ENCODE measurements around a stretch of chr15.

DNA sequence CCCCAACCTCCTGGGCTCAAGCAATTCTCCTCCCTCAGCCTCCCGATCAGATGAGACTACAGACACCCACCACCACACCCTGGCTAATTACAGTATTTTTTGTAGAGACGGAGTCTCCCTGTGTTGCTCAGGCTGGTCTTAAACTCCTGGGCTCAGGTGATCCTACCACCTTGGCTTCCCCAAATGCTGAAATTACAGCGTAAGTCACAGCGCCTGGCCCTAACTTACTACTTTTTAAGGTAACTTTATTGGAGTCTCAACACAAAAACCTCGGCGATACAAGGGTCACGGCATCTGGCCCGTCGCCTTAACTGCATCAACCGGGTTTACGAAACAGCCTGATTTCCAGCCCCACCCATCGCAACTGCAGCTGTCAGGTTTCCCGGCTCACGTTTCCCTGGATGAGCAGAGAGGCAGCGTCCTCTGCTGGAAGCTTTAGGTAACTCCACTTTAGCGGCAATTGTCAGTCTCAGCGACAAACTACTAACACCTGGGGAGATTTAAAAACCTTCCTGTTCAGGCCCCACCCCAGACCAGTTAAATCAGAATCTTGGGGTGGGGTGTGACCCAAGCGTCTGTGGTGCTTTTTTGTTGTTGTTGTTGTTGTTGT is 6.8 kb upstream of the AEN start:
- RRBS: 81% methylated on average over 4 of the region's 18 CpGs

DNA sequence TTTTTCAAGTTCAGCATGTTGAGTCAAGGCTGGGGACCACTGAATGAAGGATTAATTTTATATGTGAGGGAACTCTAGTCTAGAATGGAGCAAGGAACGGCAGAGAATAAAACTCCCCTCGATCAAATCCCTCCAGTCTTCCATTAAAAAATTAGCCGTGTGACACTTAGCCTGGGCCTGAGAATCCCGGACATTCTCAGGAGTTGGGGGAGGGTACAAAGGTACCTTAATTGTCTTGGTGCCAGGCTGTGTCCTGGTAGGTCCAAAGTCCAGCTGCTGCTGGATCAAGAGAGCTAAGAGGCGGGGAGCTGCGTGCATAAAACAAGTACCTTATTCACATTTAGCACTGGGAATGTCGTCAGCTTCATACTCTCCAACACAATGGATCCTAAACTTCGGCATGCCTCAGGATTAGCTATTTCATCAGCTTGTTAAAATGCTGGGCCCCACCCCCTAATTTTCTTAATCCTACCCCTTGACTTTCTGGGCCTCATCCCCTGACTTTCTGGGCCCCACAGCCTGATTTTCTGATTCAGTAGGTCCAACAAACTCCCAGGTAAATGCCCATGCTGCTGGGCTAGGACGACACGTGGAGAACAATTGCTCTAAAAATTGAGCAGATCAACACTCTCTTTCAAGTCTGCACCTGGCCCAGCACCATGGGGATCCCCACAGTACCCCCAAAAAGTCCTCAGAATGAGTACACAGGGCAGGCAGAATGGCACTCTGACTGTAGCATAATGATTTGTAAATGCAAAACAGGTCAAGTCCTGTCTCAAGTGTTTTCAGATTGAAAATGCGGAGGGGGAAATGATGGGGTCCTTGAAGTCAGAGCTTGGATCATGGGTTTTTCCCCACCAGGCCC is 5.7 kb upstream of the AEN start:
- RRBS: no CpG with 5 or more reads among the region's 11 CpGs

DNA sequence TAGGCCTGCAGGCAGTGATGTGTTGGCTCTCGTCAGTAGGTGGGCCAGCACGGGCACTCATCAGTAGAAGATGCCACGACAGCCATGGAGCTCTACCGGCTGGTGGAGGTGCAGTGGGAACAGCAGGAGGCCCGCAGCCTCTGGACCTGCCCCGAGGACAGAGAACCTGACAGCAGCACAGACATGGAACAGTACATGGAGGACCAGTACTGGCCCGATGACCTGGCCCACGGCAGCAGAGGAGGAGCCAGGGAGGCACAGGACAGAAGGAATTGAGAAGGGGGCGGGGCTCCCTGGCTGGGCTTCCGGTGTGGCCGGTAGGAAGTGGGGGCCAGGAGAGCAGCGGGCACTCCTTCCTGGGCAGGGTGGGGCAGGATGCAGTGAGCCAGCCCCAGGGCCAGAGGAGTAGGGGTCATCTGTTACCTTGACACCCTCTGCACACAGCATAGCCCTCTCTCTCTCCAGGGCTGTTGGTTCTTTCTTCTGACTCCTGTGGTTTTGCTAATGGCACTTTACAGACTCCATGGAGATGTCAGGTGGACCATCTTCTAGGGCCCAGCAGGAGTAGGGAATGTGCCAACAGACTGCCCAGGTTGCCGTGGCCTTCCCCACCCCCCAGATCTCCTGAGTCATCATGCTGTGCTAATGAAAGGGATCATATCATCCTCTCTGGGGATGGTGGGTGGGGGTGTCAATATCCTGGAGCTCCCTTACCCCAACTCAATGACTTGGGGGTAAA is 8.6 kb upstream of the ISG20 start:
- RRBS: no CpG with 5 or more reads among the region's 13 CpGs

- RRBS: no CpG with 5 or more reads among the region's 5 CpGs
These were observed 4.9 kb downstream of the ISG20 start for GRCh38 chr15:88643662-88644263.

DNA sequence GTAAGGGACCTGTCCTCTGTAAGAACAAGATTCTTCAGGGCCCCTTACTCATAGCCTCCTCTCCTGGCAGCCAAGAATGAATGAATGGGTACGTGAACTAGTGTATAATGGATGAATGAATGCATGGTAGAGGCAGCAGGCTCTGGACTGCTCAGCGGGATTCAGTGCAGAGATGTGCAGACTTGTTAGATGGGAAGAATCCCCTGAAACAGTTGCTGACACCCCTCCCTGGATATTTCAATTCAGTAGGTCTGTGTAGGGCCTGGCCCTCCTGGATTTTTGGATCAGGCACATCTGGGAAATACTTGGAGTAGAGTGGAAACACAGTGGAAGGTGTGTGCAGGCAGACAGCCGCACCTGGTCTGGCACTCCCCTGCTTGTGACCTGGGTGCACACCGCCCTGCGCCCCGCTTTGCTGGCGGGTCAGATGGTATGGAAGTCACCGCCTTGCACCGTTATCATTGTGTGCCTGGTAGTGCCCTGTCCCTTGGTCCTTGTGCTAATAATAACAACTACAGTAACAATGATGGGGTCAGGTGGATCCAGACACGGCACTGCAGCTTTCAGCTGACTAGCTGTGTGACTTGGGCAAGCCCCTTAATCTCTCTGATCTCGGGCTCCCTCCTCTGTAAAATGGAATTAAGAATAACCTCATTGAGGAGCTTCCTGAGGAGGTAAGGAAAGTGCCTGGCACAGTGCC is 9.4 kb downstream of the ISG20 start:
- RRBS: no CpG with 5 or more reads among the region's 11 CpGs

DNA sequence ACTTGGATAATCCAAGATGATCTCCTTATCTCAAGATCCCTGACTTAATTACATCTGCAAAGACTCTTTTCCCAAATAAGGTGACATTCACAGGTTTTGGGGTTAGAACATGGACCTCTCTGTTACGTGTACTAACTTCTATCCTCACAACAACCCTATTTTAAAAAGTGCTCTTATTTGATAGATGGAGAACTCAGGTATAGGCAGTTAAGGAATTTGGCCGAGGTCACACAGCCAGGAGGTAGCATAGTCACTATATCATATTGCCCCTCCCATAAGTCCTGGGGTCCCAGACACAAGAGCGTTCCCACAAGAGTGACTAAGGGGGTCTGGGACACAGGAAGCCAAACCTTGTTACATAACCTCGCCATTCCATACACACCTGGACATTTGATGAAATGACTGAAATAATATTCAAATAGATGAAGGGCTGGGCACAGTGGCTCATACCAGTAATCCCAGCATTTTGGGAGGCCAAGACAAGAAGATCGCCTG is 70.1 kb upstream of the MFGE8 start:
- RRBS: no CpG with 5 or more reads among the region's 5 CpGs

GRCh38 chr15:89096459-89097236 is 8.4 kb downstream of the ABHD2 start:
- RRBS: no CpG with 5 or more reads among the region's 6 CpGs

GRCh38 chr15:89150844-89151425 is 62.7 kb downstream of the ABHD2 start:
- RRBS: no CpG with 5 or more reads among the region's 7 CpGs

DNA sequence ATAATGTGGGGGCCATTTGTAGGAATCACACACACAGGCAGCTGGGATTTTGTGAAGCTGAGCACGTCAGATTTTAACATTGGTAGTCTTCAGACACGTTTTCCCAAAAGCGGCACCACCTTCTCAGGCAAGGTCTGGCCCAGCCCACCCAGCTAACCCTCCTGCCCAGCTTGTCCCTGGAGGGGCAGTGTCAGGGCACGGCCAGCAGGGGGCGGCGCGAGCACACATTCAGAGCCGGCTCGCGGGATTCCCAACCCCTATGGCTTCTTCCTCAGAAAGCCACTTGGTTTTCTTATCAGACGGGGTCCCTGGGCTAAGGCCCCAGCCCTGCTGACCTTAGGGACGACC is 14.6 kb downstream of the RLBP1 start:
- RRBS: no CpG with 5 or more reads among the region's 12 CpGs

DNA sequence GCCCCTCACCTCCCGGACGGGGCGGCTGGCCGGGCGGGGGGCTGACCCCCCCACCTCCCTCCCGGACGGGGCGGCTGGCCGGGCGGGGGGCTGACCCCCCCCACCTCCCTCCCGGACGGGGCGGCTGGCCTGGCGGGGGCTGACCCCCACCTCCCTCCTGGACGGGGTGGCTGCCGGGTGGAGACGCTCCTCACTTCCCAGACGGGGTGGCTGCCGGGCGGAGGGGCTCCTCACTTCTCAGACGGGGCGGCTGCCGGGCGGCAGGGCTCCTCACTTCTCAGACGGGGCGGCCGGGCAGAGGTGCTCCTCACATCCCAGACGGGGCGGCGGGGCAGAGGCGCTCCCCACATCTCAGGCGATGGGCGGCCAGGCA is 37.8 kb downstream of the POLG start:
- RRBS: 100% methylated on average over 1 of the region's 33 CpGs

- RRBS: no CpG with 5 or more reads among the region's 29 CpGs
These were observed 43.3 kb upstream of the POLG start for GRCh38 chr15:89377922-89378363.

DNA sequence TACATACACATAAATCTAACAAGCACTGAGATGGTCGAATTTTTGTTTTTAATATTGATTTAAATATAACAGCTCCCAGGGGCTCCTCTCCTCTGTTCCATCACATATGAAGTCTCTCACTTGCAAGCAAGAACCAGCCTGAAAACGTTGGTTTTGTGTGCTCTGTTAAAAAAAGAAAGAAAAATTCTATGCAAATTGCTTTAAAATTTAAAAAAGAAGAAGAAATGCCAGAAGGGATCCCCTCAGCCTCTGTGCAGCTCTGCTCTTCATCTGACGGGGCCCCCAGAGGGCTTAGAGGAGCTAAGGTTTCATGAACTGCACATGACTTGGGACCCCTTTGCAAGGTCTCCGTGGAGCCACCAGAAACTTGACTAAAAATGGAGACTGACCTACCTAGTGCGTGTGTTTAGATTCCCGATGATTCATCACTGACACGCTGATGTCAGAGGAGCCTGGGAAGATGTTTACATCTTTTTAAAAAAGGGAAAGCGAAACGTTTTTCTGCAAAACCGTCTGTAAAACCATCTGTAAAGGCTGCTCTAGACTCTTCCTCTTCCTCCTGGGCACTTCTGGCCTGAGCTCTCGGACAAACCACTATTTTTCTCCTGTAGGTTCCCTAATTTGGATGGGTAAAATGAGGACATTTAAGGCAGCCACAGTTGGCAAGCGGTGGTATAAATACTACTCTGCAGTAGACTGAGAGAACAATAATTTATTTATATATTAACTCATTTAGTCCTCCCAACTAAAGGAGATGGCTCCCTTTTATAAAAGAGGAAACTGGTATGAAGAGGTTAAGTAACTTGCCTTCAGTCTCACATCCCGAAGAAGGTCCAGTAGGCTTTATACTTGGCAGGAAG is 67.2 kb upstream of the POLG start:
- RRBS: no CpG with 5 or more reads among the region's 13 CpGs

GRCh38 chr15:89594160-89594665 is 18.9 kb downstream of the TICRR start:
- RRBS: no CpG with 5 or more reads among the region's 6 CpGs

DNA sequence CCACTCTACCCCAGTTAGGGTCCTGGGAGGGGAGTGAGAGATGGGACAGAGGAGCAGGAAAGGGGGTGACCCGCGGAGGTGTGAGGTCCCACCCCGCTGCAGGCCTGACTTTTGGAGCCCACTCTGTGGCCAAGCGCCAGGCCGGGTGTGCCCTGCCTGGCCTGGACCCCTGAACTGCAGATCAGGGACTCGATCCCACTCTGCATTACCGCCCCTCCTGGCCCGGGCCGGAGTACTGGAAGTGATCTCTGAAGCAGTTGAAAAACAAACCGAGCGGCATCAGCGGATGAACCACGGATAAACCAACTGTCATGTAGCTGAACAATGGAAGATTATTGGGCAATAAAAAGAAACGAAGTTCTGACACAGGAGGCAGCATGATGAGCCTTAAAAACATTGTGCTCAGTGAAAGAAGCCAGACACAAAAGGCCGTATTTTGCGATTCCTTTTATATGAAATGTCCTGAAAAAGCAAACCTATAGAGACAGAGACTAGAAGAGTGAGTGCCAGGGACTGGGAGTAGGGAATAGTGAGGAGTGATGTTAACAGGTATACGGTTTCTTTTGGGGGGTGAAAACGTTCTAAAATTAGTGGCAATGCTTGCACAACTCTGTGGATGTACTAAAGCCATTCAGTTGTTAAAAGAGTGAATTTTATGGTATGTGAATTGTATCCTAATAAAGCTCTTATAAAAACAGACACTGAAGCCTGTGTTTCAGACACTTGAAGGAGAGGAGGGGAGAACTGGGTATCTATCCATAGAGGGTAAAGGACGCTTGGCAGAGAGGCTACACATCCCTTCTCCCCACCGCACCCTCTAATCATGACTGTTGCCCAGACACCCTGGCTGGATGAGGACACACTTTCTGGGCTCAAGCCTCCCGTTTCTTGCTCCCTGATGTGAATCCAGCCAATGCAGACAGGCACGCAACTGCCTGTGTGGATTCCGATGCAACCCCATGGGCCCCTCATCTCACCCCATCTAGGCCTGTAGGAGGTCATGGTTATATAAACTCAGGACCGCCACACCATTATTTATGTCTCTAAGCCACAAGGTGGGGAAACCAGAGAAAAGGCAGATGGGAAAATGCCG is 2.5 kb downstream of the MESP1 start:
- RRBS: 86% methylated on average over 4 of the region's 25 CpGs

- RRBS: 49% methylated on average over 7 of the region's 19 CpGs
These were observed 9.0 kb downstream of the MESP2 start for GRCh38 chr15:89784784-89785808.

GRCh38 chr15:89791902-89792779 is 16.0 kb downstream of the MESP2 start:
- RRBS: no CpG with 5 or more reads among the region's 26 CpGs

DNA sequence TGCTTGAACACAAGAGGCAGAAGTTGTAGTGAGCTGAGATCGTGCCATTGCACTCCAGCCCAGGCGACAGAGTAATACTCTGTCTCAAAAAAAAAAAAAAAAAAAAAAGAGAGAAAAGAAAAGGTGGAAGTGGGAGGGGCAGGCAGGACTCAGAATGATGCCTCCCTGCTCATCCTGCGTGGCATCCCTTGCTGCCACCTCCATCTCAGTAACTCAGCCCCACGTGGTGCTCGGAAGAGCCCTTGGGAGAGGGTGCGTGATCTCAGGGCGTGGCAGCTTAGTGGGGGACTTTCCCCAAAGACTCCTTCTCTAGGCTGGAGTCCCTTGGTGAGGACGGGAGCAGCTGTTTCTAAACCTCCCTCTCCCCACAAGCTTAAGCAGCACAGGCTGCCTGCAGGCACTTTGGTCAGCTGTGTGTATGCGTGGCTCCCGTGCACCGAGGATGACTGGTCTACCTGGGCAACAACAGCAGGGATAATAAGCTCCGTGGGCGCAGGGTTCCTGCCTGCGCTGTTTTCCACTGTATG is 7.3 kb upstream of the ANPEP start:
- RRBS: no CpG with 5 or more reads among the region's 14 CpGs

- RRBS: no CpG with 5 or more reads among the region's 2 CpGs
These were observed 34.6 kb upstream of the ARPIN start for GRCh38 chr15:89947458-89947692.

GRCh38 chr15:90018486-90019087 is 17.5 kb downstream of the ZNF710 start:
- RRBS: no CpG with 5 or more reads among the region's 5 CpGs